ENCODE data around the genes PRR19, CD177, PINLYP, SRRM5, ZNF428, ZNF221 and BCL3.

GRCh38 chr19:42284140-42285124, 15.4 kb downstream of the CIC start:
- PRO-cap = bidirectional peak, plus-strand start at chr19:42284235, minus-strand start at chr19:42284267

GRCh38 chr19:42301732-42302234, at the start of gene PRR19:
TSS of gene PRR19 (plus strand) at chr19:42302132.
- PRO-cap = unidirectional peak, plus-strand start at chr19:42302132

DNA sequence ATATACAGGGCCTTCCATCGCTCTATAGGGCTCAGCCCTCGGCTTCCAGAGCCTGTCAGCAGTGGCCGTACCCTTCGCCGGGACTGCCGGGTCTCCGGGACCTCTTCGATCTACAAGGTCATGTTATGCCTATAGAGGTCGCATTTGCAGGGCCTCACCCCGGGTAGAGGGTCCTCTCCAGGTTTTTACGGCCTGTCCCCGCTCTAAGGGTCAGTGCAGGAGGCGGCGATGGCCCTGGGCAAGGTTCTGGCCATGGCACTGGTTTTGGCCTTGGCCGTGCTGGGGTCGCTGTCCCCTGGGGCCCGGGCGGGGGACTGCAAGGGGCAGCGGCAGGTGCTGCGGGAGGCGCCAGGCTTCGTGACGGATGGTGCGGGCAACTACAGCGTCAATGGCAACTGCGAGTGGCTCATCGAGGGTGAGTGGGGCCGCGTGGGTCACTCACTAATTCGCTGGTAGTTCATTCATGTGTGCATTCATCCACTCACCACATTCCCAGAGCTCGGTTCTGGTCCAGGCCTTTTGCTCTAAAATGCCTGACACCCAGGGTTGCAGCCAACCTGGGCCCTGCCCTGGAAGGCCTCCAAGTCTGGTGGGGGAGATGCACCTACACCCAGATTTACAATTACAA, 695 bp downstream of the MEGF8 start:
- PRO-cap = no peak

DNA sequence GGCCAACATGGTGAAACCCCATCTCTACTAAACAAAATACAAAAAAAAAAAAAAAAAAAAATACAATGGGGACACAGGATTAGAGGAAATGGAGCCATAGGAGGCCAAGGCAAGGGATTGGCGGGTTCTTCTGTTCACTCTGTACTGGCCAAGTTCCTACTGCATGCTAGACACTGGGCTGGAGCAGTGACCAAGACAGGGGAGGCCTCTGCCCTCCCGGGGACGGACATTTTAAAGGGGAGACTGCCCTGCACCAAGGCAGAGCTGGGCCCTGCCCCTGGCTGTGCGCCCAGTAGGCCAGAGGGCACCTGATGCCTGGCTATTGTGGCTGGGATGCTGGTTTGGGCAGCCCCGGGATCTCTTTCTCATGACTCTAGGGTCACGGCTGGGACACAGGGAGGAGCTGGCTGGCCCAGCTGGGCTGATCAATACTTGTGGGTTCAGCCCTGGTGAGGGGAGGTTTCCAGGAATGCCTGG, 17.8 kb downstream of the LIPE start:
- PRO-cap = no peak

GRCh38 chr19:42443835-42444432, 1.2 kb upstream of the CXCL17 start:
- PRO-cap = no peak

DNA sequence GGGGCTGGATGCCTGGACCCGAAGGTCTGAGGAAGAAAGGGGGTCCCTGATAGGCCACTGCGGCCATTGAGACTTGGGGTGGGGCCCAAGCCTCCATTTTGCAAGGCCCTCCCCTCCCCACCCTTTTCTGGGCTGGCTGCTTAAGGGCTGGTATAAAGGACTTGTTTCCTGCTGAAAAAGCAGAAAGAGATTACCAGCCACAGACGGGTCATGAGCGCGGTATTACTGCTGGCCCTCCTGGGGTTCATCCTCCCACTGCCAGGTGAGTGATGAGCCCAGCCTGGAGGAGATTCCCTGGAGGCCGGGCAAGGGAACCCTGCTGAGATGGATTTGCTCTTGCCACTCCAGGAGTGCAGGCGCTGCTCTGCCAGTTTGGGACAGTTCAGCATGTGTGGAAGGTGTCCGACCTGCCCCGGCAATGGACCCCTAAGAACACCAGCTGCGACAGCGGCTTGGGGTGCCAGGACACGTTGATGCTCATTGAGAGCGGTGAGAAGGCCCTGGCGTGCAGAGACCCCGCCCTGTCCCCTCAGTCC, at the start of gene CD177:
TSS of gene CD177 (plus strand) at position 182 of the 536 bp plus-strand sequence.
- PRO-cap = no peak

- PRO-cap = no peak
Observed at GRCh38 chr19:43507327-43507546, 2.7 kb upstream of the PHLDB3 start.

DNA sequence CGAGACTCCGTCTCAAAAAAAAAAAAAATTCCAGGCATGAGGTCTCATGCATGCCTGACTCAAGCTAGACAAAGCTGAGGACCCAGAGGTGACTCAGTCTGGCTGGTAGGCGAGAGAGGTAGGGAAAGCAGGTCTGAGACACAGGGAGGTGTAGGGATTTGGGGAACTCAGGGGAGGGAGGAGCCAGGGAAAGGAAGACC, 2.6 kb upstream of the ETHE1 start:
- PRO-cap = no peak

DNA sequence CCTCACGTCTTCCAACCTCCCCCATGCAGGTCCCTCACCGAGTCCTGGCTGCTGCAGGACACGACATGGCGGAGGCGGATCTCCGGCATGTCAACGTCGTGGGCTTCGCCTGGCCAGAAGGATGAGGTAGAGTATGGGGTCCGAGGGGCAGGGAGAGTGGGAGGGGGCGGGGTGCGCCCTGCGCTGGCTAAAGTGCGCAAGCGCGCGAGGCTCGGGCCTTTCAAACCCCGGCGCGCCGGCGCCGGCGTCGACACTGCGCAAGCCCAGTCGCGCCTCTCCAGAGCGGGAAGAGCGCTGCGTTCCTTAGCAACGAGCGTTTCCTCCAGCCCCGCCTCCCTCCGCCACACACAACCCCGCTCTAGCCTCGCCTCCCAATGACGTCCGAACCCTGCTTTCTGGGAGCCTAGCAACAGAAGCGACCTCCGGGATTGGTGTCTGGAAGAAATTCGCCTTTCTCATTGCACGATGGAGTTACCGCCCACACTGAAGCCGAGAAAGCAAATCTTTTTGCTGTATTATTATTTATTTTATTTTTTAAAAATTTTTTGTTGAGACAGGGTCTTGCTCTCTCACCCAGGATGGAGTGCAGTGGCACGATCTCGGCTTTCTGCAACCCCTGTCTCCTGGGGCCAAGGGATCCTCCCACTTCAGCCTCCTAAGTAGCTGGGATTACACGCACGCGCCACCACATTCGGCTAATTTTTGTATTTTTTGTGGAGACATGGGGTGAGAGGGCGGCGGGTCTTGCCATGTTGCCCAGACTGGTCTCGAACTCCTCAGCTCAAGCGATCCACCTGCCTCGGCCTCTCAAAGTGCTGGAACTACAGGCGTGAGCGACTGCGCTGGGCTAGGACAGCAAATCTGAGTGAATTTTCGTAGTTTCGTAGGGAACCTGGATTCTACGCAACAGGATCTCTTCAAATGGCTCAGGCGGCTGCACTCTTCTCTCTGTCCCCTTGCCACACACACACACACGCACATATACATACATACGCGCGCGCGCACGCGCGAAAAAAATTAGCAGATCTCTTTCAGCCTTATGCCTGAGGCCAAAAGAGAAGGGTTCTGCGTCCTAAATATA, at the start of gene PINLYP:
TSS of gene PINLYP (plus strand) at position 432 of the 1,081 bp plus-strand sequence.
- PRO-cap = bidirectional peak, plus-strand start at position 440 of the sequence, minus-strand start at position 84 of the sequence

- PRO-cap = no peak
Observed at GRCh38 chr19:43611913-43612305, at the start of gene SRRM5. TSS of gene SRRM5 (plus strand) at chr19:43612088.

- PRO-cap = bidirectional peak, plus-strand start at chr19:43619108, minus-strand start at chr19:43619937
Observed at GRCh38 chr19:43618644-43619766, at the start of gene ZNF428. TSS of gene ZNF428 (minus strand) at chr19:43619629.

DNA sequence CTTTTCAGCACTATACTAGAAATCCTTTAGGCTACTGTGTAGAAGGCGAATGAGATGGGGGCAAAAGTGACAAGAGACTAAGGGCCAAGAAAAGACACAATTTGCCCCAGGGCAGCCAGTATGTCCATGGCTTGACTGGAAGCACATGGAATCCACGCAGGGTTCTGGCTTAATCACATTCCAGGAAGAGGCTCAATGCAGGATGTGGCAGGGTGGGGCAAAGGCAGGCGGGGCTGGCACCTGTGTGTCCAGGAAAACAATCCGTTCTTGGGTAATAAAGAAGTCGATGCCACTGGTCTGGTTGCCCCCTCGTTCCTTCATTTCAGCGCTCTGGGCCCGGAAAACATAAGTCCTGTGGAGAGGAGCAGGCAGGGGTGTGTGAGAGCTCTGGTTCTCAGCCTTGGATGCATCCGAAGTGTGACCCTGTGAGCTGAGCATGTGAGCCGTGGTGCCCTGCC, 14.9 kb downstream of the SMG9 start:
- PRO-cap = no peak

- PRO-cap = no peak
Observed at GRCh38 chr19:43764680-43765890, 10.3 kb upstream of the SMG9 start.

DNA sequence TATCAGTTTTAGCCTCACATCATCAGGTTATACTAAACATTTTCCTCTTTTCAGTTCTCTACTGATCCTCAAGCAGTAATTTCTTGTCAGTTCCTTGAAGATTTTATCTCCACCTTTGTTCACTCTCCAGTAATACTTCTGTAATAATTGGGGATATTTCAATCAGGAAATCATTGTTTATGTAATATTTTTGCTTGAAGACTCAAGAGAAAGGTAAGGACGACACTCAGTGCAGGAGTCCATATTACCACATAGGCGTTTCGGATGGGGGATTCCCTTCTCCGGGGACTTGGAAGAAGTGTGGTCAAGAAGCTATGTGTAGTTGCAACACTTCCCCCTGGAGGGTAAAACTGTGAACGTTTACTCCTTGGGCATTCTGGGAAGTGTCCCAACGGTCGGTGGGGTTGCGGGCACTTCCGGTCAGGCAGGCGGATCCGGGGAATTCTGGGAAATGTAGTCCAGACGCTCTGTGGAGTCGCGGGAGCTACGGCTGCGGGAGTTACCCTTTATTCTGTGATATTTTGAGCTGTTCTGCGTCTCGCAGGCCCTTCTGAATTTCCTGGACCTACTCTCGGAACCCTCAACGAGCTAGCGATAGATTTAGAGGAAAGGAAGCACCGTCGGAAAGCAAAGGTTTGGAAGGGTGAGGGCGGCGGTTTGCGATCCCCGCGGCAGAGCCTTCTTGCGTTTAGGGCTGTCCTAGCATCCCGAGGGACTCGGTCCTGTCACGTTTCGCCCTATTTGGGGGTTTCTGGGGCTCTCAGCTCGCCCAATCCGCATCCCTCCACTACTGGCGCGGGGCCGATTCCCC, at the start of gene ZNF221:
TSS of gene ZNF221 (plus strand) at position 461 of the 811 bp plus-strand sequence.
- PRO-cap = bidirectional peak, plus-strand start at position 456 of the sequence, minus-strand start at position 266 of the sequence

GRCh38 chr19:44130819-44131957, 10.2 kb upstream of the ZNF234 start:
- PRO-cap = no peak

DNA sequence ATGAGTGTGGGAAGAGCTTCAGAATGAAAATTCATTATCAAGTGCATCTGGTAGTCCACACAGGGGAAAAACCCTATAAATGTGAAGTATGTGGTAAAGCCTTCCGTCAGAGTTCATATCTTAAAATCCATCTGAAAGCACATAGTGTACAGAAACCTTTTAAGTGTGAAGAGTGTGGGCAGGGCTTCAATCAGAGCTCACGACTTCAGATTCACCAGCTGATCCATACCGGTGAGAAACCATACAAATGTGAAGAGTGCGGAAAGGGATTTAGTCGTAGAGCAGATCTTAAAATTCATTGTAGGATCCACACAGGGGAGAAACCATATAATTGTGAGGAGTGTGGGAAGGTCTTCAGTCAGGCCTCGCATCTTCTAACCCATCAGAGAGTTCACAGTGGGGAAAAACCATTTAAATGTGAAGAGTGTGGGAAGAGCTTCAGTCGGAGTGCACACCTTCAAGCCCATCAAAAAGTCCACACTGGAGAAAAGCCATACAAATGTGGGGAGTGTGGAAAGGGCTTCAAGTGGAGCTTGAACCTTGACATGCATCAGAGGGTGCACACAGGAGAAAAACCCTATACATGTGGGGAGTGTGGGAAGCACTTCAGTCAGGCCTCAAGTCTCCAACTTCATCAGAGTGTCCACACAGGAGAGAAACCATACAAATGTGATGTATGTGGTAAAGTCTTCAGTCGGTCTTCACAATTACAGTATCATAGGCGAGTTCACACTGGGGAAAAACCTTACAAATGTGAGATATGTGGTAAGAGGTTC, 7.5 kb upstream of the ZNF226 start:
- PRO-cap = no peak

DNA sequence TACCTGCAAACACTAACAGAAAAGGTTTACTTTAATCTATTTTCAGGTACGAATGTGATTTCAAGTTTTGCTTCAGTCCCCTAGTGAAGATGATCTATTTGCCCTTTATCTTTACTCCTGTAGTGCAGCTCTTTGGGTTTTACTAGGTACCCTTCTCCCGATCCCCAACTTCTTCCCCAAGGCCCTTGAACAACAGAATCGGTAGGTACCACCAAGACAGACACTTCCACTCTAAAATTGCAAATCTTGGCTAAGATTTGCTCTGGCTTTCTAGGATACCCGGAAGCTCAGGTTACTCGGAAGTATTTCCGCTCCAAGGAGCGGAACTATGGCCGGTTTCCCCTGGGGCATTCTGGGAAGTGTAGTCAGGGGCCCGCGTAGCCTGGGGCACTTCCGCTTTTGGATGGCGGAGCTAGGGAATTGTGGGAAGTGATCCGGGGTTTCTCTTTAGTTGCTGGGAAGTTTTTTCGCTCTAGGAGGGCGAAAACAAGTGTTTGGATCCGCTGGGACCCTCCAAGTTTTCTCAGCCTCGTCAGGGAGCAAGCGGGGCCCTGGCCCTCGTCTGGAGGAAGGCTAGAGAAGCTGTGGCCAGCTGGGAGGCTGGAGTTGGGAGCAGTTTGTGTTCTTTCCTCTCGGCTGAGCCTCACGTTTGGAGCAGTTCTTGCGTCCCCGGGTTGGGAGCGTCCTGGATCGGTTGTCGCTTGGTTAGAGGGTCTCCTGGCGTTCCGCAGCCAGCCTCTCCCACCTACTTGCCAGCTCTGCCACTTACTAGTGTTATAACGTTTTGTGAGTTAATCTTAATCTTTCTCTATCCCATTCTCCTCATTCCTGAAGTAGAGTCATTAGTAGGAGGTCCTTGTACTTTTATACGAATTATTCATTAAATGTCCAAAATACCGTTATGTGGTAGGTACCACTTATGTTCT, 5.0 kb upstream of the ZNF227 start:
- PRO-cap = bidirectional peak, plus-strand start at position 450 of the sequence, minus-strand start at position 264 of the sequence; bidirectional peak, plus-strand start at position 625 of the sequence, minus-strand start at position 651 of the sequence

DNA sequence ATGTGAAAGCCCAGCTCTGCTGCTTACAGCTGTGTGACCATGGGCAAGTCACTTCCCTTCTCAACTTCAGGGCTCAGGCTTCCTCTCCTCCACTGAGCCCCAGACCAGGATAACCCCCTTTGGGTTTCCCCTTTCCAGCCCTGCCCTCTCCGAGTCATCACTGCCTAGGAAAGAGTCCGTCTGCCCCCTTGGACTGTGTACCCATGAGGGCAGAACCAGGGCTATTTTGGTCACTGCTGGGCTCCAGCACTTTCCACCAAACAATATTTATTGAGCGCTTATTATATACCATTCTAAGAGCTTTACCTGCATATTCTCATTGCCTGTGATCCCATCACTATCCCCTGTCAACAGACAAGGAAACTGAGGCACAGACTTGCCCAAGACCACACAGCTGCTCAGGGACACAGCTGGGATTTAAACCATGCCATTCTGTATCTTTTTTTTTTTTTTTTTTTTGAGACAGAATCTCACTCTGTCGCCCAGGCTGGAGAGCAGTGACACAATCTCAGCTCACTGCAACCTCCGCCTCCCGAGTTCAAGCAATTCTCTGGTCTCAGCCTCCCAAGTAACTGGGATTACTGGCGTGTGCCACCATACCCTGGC, 5.4 kb downstream of the PVR start:
- PRO-cap = no peak

DNA sequence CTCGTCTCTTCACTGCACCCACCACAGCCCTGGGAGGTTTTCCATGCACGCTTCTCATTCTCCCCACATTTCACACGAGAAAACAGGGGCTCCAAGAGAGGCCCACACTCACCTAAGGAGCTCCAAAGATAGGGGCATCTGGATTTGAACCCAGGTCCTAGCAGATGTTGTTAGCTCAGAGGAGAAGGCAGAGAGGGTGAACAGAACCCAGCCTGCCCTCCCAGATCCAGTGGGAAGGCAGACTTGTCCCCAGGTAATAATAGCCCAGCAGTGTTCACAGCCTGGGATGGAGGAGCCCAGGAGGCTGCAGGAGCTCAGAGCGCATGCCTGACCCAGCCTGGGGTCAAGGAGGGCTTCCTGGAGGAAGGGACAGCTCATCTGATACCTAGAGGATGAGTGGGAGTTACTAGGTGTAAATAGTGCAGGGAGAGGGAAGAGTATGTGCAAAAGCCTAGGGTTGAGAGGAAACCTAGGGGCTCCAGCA, 23.7 kb downstream of the CEACAM16 start:
- PRO-cap = no peak

GRCh38 chr19:44748360-44748829, at the start of gene BCL3:
TSS of gene BCL3 (plus strand) at chr19:44748708.
- PRO-cap = unidirectional peak, plus-strand start at chr19:44748693

Data from neural crest cell (in vitro differentiated cells).